Pericardium fibroblast (primary cell): ENCODE measurements around the gene NOTUM.

- RAMPAGE, long total RNA: no peak
Measured at GRCh38 chr17:81844906-81845822, 10.3 kb upstream of the PPP1R27 start.

- RAMPAGE, long total RNA: no peak
Measured at GRCh38 chr17:81870956-81871184, 267 bp downstream of the ARHGDIA start.

GRCh38 chr17:81890173-81890924 lies 1.0 kb downstream of the ALYREF start:
- RAMPAGE, long total RNA: no peak

GRCh38 chr17:81903113-81903634 lies 1.1 kb downstream of the NPB start:
- RAMPAGE, long total RNA: no peak

DNA sequence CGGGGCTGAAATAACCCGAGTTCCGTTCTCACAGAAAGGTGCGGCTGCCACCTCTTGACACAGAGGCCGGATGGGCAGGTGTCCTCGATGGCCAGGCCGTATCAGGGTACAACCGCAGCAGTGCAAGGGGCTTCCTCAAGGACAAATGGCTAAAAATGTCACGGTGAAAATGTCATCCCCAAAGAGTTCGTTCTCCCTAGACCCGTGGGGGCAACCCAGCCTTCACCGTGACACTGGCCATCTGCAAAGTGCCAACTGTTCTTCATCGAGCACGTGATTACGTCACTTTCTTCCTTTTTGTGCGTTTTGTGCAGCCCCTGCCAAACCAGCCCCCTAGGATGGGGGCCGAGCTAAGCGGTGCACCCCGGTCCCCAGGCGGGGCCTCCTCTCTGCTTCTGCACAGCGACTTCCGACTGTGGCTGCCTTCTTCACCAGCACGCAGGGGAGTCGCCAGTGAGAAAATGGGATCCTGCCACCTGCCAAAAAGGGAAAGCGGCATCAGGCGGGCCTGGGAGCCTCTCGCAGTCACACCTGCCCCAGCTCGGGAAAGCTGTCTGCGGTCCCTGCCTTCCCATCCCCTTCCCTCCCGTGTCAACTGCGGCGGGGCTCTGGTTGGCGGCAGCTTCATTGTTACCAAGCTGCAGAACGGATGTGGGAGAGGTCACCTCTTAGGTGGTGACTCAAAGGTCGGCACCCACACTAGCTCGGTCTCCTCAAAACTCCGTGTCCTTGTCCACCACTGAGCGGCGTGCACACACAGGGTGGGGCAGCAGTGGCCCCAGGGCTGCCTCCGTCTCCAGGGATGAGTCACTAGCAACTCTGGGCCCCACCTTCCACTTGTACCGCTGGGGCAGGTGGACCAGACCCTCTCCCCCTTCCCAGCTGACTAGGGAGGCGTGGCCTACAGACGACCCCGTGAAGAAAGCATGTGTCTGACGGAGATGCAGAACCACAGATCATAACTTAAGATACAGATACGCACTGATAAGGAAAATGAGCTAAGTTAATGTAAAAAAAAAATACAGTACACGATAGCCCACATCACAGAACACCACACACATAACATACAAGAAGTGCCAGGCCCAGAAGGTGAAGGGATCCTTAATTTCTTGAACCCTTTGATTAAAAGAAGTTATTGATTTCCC lies 1.3 kb upstream of the PCYT2 start:
- RAMPAGE, long total RNA: no peak

DNA sequence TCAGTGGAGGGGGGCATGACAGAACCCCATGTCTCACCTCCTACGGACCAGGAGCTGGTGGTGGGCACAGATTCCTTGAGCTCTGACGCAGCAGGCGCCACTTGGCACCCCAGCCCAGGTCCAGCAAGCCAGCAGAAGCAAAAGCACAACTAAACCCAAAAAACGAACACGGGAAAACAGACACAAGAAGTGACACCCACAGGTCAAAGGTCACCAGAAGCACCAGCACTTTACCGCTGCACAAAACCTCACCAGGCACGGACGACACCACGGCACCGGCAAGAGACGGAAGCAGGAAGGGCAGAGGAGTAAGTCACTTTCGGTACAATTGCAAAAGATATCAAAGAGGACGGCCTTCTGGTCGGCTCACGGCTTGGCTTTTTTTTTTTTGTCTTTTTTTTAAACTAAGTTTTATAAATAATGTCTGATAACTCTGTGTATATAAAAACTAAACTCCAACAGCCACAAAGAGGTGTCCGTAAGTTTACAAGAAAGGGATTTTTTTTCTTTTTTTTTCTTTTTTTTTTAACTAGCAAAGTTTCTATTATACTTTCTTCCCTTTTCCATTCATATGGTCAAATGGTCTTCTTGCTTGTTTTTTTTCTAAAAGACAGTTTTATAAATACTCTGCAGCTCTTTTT lies 3.3 kb upstream of the SIRT7 start:
- RAMPAGE, long total RNA: no peak

- RAMPAGE, long total RNA: no peak
Measured at GRCh38 chr17:81922723-81923238, 4.8 kb downstream of the MAFG start.

DNA sequence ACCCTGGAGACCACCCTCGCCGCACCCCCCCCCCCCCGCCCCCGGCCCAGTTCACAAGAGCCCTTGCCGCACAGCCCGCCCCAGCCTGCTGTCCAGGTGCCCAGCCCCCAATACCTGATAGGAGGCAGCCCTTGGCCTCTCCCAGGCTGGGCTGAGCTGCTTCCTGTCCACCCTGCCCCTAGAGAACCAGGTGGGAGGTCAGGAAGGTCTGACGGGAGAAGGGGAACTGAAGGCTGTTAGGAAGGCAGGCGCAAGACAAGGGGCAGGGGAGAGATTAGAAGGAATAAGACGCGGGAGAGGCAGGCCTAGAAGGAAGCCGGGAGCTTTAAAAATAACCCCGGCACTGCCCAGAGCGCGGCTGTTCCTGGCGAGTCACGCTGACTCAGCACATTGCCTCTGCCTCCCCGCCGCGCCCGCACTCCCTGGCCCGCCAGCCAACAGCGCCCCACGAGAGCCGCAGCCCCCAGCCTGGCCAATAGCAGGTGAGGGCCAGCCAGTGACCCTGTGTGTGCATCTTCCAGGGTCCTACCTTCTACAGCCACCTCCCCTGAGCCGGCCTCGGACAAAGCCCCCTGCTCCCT lies 4.2 kb downstream of the MAFG start:
- RAMPAGE, long total RNA: no peak

DNA sequence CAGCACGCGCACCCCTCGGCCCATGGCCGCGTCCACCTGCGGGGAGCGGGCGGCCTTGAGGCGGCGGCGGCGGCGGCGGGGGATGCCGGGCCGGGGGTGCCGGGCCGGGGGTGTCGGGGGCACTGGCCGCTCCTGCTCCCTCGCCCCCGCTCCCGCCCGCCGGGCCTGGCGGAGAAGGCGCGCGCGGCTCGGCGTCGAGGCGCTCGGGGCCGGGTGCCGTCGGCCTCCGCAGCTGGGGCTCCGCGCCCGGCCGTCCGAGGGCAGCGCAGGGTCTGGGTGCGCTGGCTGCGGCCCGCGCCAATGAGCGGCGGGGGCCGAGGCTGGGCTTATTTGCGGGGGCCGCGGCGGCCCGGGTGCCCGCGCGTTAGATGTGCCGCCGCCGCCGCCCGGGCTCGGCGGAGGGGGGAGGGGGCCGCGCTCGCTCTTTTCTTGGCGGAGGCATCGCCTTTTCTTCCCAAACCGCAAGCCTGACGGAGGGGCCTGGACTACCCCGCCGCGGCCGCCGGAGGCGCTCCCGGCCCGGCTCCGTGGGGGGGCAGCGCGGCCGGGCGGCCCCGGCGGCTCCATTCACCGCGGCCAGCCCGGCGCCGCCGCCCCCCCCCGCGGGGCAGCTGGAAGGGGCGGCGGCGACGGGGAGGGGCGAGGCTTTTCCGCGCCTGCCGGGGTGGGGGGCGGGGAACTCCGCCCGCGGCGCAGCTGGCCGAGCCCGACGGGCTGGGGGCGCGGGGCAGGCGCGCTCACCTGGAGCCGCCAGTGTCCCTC lies at the start of gene NOTUM:
Gene NOTUM, minus strand, starts transcription at position 302 of the 762 bp plus-strand sequence.
- RAMPAGE, long total RNA: no peak

DNA sequence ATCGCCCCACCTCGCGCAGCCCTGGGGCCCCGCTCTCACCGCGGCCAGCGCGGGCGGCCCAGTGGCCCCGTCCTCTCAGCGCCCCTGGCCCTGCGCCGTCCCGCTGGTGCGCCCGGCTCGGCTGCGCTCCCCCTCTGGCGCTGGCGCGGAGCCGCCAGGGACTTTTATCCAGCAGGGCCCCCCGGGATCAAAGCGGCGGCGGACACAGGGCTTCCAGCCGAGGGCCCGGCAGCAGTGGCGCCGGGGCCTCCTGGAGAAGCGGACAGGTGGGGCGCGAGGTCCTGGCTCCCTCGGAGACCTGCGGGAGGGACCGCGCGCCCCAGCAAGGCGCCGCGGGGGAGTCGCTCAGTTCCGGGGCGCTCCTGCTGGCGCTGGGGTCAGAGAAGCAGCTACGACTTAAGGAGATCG lies 722 bp upstream of the NOTUM start:
- RAMPAGE, long total RNA: no peak

DNA sequence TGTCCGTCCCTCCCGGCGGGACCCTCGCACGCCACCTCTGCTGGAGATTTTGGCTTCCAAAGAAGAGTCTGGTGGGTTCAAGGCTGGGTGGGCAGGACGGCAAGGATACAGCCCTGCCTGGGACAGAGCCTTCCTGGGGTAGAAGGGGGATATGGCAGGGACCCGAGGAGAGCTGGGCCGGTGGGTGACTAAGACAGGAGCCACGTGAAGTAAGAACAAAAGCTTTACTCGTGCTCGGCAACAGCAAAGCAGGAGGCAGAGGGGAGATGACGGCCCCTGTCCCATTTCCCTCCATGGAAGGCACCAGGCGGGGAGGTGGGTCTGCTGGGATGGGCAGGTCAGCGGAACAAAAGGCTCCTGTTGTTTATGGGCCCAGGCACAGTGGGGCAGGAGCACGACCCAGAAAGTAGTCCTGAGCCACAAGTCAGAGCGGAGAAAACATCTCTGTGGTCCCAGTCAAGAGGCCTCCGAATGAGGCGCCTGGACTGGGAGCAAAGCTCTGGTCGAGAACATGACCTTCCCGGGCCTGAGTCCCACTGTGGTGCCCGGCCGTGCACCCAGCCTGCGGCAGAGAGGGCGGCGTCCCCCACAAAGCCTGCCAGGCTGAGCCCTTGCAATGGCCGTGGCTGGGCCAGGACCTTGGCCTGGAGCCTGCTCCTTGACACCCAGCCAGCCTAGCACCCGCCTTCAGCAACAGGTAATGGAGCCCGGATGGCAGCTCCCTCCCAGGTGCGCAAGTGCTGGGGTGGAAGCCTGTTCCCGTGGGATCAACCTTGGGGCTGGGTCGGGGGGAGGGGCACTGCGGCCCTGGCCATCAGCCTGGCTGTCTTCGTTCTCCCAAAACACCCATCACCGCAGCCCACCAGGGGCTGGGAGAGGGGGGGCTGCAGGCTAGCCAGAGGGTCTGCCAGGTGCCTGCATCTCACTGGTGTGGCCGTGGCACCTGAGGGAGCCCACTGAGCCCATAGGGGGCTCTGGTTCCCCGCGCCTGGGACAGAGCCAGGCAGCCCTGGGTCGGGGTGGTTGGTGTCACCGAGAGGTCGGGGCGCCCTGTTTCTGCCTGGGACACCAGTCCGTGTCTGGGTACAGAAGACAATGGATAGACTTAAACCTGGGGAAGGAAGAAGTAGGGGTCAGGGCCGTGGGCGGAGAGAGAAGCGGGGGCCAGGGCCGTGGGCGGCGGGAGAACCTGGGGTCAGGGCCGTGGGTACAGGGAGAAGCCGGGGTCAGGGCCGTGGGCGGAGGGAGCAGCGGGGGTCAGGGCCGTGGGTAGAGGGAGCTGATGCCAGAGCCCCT lies 3.5 kb downstream of the RFNG start:
- RAMPAGE, long total RNA: no peak

- RAMPAGE, long total RNA: no peak
Measured at GRCh38 chr17:82056468-82057114, 4.9 kb downstream of the GPS1 start.

DNA sequence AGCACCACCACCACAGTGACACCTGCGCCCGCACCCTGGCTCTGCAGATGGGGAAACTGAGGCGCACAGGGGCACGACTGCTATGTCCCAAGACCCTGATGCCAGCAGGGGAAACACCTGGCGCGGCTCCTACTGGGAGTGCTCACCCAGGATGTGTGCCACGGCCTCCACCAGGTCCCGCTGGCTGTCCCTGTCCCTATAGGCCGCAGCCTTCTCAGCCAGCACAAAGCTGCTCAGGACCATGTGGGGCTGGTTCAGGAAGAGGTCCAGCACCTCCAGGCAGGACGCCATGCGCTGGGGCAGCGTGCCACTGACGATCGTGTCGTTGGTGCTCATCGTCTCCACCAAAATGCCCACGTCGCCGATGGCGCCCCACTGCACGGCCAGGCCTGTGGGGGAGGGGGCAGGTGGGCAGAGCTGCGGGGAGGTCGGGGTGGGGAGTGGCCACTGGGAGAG lies 15.9 kb upstream of the DUS1L start:
- RAMPAGE, long total RNA: no peak

GRCh38 chr17:82098631-82099290 lies 725 bp upstream of the FASN start:
- RAMPAGE, long total RNA: no peak

DNA sequence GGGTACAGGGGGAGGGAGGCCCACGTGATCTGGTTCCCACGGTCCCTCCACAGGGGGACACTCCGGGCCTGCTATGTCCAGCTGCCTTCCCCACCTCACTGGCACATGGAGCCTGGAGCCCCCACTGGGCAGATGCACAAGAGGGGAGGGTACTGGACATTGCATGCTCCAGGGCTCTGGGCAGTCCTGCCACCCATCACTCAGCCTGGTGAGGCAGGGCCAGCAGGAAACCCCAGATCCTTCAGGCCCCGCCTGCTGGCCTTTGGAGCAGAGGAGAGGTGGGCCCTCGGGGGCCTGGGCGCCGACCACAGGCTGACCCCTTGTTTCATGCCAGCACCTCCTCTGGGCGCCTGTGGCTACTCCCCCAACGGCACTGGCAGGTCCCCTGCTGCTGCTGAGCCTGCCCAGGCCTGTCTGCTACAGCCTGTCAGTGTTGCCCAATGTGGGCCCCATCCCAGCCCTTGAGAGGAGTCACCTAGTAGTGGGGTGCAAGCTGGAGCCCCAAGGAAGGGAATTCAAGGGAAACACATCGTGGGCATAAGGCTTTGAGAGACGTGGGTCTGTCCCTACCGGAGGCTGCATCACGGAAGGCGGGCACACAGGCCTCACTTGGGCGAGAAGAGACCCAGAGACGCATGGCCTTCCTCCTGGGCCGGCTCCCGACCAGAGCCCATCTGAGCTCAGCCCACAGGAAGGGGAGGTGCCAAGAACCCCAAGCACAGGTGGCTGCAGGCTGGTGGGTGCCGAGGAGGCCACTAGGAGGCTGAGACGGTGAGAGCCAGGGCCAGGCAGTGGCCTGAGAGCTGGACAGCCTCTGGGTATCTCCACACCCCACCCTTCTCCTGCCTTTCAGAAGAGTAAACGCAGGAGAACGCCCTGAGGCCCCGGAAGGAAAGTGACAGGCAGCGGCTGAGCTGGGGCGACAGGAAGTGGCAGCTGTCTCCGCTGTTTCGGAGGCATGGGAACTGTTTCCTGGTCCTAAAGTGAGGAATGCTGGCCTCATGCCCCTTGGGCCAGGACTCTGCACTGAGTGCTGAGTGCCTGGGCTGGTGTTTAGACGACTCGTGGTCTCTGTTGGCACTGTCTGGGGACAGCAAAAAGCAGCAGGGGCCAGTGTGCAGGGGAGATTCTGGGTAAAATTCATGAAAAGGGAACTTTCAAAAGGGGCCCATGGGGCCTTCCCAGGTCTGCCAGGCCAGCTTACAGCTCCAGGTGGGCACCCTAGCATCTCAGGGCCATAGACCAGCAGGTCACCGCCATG lies 8.1 kb upstream of the FASN start:
- RAMPAGE, long total RNA: no peak

GRCh38 chr17:82153942-82154305 lies 55.9 kb upstream of the FASN start:
- RAMPAGE, long total RNA: no peak

DNA sequence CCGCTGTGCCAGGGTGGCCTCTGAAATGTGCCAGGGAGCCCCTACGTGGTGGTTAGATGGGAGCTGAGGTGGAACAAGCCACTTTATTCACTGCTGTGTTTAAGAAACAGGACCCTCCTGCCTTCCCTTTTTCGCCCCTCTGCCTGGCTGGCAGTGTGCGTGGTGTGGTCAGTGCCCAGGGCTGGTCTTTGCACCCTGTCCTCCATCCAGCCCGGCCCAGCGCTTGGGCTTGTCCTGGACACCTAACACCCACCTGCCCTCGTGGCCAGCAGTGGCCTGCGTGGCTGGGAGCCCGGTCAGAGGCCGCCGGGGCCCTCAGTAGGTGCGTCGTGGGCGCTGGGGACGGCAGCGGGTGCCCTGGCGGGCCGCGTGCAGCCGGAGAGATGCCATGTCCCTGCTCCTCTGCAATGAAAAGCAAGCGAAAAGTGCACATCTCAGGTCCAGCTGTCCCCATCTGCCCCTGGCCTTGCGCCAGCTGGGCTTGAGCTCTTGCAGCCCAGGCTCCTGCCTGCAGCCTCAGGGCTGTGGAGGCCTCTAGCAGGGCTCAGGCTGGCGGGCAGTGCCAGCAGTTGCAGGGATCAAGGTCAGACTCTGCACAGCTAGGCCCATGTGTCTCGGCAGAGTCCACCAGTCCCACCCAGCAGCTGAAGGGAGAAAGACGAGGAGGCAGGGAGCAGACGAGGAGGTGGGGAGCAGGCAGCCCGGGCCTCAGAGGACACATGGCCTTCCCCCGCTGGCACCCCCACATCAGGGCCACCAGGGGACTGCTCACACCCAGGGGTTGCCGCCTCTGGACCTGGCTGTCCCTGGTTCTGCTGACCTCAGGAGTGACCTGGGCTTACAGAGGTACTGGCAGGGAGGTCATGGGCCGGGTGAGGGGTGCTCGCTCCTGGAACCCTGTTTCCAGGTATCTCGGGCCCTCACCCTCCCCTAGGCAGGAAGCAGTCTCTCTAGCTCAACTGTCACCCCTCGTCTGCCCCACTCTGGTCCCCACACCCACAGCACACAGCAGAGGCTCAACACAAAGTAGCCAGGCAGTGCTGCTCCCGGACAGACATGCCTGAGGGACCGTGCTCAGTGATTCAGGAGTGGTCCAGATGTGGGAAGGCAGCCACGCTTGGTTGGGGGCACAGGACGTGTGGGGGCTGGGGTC lies 11.2 kb downstream of the SLC16A3 start:
- RAMPAGE, long total RNA: no peak

DNA sequence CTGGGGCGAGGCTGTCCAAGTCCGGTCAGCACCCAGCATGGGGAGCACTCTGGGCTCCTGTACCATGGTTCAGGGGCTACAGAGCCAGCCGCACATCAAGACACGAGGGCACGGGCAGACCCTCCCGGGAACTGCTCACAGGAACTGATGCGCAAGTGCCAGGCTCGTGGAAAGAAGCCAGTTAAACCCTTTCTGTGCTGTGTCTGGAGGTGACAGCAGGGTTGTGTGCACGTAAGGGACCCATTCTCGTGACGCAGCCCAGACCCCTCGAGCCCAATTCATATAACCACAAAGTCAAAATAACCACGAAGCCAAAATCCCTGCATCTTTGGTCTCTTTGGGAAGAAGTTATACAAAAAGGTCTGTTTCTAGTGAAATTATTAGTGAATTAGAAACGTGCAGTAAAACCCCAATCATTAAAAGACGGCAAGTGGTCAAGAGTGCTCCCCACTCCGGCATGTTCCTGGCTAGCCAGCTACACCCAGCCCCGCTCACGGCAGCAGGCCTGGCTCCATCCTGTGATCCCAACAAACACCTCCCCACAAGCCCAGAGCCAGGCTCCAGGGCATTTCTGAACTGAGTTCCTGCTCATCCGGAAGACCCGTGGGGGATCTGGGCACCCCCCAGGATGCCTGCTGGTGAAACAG lies 18.8 kb downstream of the SLC16A3 start:
- RAMPAGE, long total RNA: no peak

GRCh38 chr17:82283174-82283609 lies 9.7 kb upstream of the CSNK1D start:
- RAMPAGE, long total RNA: no peak

- RAMPAGE, long total RNA: no peak
Measured at GRCh38 chr17:82300839-82301139, 16.6 kb downstream of the CD7 start.